A172 (cell line): ENCODE results near the gene RAB31.

GRCh38 chr18:9688277-9688714 lies 19.8 kb upstream of the RAB31 start:
- RAMPAGE, long total RNA, result no peak

DNA sequence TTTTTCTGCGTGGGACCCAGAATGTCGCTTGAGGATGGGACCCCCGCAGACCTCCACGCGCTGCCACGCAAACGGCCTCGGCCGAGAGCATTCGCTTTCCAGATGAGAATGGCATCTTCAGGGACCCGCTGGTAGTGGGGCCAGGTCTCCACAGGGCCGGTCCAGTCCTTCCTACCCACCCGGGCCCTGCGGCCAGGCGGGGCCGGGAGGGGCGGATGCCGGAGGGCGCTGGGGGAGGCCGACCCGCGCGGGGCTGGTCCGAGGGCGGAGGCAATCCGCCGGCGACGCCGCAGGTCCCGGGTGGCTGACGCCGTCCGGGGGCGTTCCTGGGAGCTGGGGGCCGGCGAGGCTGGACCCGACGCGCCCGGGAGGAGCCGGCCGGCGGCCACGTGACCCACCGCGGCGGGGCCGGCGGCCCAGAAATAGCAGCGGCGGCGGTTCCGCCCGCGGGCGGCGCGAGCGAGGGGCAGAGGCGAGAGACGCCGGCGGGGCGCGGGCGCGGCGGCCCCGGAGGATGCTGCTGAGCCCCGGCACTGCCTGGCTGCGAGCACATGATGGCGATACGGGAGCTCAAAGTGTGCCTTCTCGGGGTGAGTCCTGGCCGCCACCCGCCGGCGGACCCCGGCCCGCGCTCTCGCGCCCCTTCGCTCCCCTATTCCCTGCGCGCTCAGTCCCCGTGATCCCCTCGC lies at the start of gene RAB31:
Gene RAB31, plus strand, starts transcription at position 447 of the 689 bp plus-strand sequence.
- RAMPAGE, long total RNA, result no peak

GRCh38 chr18:9719388-9720126 lies 11.5 kb downstream of the RAB31 start:
- RAMPAGE, long total RNA, result no peak

DNA sequence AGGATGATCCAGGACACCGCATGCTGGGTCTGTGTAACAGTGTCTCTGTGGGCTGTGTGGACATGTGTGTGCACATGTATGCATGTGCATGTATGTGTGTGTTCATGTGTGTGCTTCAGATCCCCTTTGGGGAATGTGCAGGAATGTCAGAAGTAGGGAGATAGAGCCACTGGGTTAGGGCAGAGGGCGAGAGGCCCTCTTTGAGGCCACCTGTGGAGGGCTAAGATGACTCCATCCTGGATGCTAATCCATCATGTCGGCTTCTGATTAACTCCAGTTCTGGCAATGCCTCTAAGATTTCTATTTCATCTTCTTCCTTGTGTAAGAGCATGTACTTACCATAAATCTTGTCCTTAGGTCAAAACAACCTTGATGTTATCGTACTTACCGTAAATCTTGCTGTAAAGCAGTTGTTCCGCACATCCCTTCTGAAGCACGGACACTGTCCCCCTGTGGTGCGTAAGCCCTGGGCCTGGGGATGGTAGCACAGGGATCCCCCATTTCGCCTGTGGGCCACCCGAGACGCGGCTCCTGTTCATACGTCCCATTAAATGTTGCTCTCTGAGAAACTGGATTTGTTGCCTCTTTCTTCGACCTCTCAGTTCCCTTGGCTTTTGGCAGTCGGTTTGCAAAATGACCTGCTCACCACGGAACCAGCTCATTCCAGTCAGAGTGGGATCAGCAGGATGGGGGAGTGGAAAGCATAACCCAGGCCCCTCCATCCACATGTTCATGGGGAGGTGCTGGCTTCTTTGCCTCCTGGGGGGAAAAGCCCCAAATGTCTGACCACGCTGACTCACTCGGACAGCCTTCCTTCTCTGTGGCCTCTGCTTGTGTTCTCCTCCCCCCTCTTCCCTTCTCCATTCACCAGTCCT lies 49.7 kb downstream of the RAB31 start:
- RAMPAGE, long total RNA, result no peak

DNA sequence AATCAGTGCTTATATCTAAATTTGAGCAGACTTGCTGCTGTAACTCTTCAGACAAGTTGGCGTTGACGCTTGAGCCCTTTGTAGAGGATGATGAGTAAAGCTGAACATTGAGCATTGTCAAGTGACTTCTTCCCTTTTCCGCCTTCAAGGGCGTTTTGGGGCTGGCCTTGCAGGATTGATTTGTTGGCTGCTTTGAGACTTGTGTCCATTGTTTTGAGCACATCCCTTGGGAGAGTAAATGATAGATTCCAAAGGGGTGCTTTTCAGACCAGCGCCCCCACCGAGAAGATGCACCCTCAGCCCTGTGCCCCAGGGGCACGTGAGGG lies 63.8 kb downstream of the RAB31 start:
- RAMPAGE, long total RNA, result no peak

DNA sequence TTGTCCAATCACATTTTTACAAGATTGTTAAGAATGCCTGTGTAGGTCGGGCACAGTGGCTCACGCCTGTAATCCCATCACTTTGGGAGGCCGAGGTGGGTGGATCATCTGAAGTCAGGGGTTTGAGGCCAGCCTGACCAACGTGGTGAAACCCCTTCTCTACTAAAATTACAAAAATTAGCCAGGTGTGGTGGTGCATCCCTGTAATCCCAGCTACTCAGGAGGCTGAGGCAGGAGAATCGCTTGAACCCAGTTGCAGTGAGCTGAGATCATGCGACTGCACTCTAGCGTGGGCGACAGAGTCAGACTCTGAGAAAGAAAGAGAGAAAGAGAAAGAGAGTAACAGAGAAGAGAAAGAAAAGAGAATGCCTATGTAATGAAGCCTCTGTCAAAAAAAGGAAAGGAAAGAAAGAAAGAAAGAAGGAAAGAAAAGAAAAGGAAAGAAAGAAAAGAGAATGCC lies 77.7 kb downstream of the RAB31 start:
- RAMPAGE, long total RNA, result no peak

GRCh38 chr18:9846636-9846895 lies 39.2 kb upstream of the TXNDC2 start:
- RAMPAGE, long total RNA, result no peak

DNA sequence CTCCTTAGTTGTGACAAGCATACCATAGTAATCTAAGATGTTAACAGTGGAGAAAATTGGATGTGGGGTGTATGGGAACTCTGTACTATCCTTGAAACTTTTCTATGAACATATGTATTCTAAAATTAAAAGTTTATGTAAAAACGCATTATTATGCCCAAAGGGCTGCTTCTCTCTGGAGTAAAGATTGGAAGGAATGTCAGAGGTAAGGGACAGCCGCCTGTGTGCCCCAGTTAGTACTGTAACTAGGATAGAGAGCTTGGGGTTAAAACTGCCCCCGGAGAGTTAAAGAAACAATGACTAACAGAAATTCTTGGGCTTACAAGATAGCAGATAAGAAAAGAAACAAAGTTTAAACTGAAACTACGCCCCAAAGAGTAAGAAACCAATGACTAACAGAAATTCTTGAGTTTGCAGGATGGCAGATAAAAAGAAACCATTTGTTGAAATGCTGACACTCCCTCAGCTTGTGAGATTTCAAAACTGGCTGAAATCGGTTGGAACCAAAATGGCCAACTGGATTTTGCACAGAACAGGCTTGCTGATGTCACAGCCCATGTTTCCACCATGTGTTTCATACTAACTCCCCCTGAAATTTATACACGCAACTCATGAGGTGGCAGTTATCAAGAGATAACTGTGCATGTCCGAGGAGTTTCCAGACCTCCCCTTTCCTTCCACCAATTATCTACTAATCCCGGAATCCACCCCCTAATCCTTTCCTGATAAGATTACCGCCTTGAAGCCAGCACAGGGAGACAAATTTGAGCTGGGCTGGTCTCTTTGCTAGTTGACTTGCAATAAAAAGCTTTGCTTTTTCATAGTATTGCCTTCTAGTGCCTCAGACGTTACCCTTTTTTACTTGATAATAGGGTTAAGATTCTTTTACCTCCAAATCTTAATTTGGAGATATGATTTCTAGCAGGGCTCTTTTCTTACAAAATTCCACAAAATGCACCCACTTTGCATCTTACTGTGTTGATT lies 8.7 kb upstream of the TXNDC2 start:
- RAMPAGE, long total RNA, result no peak

GRCh38 chr18:9919093-9920282 lies 5.7 kb downstream of the VAPA start:
- RAMPAGE, long total RNA, result no peak

GRCh38 chr18:10035399-10035881 lies 121.6 kb downstream of the VAPA start:
- RAMPAGE, long total RNA, result no peak

DNA sequence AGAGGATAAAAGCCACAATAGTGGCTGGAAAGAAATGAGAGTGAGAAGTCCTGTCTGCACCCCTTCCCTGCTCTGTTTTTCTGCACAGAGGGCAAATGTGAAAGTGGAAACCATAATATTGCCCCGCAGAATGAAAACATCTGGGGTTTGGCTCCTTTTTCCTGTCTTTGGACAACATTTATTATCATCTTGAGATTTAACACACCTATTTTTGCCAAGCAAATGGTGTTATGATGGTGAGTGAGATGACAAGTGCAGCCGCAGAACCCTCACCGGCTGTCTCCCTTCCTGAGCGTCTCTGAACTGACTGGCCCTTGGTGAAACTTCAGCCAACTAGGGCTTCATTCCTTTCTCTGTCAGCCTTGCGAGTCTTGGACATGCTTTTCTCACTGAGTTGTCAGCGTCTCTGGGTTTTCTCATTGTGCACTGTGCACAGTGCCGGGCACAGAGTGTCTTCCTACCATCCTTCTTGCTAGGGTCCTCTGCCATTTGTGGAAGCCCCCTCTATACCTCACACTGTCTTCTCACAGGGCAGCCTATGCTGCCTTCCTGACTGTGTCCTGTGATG lies 154.4 kb downstream of the VAPA start:
- RAMPAGE, long total RNA, result no peak

DNA sequence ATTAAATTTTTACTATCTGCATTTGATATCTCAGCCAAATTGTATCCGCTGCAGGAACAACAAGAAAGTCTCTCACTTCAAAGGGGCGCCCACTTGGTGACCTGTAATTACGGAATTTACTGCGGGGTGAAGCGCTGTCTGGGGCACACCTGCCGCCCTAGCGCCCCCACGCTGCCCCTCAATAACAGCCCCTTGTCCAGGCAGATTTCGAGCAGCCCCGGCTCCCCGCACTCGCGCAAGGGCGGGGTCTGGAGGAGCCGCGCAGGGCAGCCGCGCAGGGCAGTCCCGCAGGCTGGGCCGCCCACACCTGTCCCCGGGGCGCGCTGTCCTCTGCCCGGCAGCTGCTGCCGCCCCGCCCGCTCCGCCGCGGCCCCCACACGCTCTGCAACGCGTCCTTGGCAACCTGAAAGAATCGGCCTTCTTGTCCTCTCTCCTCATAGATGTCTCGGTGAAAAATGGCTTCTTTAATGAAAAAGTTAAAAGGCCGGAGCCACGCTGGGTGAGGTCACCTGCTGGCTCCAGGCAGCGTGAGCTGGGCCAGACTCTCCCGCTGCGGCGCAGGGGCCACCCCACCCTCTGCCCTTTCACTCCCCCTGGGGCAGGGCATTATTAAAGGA lies 218.0 kb downstream of the VAPA start:
- RAMPAGE, long total RNA, result no peak

DNA sequence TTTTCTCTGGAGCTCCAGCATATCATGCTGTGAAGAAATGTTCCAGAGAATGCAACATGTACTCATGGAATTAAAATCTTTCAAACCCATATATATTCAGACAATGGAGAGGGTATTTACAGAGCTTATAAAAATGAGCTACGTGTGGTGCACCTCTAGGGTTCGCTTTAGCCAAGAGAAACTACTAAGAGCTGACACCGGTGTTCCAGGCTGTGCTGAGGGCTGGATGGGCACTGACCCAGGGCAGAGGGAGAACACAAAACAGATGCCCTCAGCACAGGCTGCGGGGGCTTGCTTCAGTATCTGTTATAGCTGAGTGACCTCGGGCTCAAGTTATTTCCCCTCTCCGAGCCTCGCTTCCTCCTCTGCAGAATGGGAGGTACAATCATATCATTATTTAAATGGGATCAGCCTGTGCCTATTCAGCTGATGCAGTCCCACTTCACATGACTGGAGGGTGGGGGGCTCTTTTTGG lies 156.2 kb upstream of the APCDD1 start:
- RAMPAGE, long total RNA, result no peak

GRCh38 chr18:10424322-10425002 lies 30.0 kb upstream of the APCDD1 start:
- RAMPAGE, long total RNA, result no peak

GRCh38 chr18:10482631-10483858 lies 28.6 kb downstream of the APCDD1 start:
- RAMPAGE, long total RNA, result no peak

DNA sequence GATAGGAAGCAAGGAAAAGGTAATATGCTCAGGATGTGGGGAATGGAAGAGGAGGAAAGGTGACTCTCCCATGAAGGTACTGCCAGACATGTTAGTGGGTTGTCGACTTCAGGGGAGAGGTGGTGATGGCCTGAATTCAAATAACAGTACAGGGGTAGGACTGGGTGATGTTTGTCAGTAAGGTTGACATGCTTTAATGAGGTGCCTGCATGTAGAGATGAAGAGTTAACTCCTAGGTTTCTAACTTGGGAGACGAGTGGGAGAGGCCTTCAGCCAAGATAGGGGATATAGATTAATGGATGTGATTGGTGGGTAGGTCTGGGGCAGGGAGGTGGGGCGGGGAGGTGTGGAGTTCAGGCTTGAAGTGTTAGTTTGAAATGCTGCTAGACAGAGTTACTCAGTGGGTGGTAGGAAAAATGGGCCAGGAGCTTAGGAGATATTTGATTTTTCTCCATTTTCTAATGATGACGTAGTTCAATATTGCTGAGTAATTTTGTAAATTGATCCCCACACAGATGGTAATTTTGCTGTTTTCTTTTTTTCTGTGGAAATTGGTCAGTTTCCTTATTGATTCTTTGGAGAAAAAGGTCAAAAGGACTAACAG lies 2.7 kb downstream of the NAPG start:
- RAMPAGE, long total RNA, result no peak

- RAMPAGE, long total RNA, result no peak
Measured at GRCh38 chr18:10660327-10660879, 134.6 kb downstream of the NAPG start.

DNA sequence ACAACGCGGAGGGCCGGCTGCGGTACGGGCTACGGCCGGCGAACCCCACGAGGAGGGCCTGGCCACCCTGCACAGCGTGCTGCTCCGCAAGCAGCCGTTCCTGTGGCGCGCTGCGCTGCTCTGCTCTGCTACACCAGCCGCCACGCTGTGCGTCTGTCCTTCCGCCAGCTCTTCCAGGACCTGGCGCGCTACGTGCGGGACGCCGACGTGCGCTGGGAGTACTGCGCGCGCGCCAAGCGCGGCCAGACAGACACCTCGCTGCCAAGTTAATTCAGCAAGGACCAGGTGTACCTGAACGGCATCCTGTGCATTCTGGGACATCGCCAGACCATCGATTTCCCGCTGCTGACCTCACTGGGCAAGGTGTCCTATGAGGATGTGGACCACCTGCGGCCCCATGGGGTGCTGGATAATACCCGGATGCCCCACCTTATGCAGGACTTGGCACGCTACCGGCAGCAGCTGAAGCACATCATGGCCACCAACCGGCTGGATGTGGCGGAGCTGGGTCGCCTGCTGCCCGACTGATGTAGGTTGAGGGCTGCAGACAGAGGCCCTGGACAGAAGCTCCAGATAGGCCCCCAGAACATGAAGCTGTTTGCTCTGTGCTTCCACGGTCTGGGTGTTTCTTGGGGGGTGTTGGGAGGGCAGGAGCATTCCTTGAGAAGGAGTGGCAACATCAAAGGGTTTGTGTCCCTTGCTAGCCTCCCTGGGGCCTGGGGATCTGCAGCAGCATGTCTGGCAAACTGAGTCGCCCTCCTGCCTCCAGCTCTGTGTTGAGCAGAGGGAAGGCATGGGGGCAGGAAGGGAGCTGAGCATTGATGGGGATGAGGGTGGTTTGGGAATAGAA lies 200.8 kb downstream of the NAPG start:
- RAMPAGE, long total RNA, result no peak

DNA sequence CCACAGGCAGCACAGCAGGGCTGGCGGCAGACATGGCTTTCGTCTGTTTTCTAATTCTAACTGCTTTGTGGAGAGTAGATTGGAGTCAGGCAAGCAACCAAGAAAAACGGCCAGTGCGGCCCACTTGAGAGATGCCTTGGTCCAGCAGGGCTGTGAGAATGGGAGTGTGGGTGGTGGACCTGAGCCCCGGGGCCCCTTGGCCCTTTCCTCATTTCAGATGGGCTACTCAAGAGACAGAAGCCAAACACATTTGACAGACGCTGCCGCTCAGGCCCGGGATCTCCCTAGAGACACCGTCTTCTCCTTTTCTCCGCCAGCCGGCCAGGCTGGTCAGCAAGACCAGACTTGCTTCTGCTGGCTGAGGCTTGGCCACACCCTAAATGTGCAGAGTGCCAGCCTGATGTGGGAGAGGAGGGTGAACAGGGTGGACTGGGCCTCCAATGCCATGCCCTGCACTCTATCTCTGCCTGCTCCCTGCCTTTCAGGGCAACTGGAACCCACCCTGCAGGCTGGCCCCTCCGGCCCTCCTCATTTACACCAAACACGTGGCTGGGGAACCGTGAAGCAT lies 19.5 kb upstream of the GNAL start:
- RAMPAGE, long total RNA, result no peak

DNA sequence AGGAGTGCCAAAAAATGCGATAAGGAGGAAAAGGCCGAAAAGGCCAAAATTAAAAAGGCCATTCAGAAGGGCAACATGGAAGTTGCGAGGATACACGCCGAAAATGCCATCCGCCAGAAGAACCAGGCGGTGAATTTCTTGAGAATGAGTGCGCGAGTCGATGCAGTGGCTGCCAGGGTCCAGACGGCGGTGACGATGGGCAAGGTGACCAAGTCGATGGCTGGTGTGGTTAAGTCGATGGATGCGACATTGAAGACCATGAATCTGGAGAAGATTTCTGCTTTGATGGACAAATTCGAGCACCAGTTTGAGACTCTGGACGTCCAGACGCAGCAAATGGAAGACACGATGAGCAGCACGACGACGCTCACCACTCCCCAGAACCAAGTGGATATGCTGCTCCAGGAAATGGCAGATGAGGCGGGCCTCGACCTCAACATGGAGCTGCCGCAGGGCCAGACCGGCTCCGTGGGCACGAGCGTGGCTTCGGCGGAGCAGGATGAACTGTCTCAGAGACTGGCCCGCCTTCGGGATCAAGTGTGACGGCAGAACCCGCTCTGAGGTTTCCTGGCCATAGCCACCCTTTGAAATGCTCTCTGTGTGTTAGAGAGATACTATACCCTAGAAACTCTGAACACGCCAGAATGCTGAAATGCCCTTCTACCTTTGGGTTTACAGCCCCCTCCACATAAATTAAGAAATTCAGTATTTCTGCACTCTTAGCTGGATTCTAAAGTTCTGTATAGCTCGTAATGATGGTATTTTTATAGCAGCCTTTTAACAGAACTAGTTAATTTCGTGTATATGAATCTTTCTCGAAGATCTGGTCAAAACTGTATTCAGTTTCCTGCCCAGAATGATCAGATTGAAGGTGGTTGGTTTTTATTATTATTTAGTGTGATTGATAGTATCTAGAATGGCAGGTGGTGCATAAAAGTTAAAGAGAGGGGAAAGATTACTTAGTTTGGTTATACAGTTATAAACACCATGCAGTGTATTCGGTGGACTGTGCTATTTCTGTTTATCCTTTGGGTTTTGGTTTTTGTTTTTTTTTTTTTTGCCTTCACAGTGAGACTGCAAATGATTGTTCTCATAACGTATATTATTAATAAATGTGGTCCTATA lies 718 bp downstream of the CHMP1B start:
- RAMPAGE, long total RNA, result no peak